ENCODE measurements around the genes KXD1, UPF1 and CERS1.

DNA sequence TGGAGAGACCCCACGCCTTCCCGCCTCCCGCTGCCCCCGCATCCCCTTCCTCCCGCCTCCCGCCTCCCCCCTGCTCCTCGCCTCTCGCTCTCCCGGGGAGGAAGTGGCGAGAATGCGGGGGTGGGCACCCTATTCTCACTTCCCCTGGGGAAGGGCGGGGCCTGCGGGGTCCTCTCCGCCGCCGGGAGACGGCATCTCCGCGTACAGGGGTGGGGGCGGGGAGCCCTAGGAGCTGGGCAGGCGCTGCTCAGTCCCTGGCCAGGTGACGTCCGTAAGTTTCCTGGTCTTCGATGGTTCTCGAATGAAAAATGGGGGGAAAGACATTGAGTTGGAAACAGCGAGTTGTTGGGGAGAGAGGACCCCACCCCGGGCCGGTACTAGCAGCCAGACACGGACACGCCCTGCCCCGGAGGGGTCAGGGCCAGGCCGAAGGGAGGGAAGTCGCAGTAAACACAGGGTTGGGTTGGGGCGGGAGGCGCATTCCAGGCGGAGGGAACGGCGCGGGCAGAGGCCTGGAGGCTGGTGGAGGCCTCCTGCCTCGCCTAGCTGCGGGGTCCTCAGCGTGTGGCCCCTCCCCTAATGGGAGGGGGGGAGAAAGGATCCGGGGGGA is 10.3 kb upstream of the JUND start:
- PRO-cap: bidirectional peak, plus-strand start at position 202 of the sequence, minus-strand start at position 105 of the sequence; bidirectional peak, plus-strand start at position 480 of the sequence, minus-strand start at position 299 of the sequence

DNA sequence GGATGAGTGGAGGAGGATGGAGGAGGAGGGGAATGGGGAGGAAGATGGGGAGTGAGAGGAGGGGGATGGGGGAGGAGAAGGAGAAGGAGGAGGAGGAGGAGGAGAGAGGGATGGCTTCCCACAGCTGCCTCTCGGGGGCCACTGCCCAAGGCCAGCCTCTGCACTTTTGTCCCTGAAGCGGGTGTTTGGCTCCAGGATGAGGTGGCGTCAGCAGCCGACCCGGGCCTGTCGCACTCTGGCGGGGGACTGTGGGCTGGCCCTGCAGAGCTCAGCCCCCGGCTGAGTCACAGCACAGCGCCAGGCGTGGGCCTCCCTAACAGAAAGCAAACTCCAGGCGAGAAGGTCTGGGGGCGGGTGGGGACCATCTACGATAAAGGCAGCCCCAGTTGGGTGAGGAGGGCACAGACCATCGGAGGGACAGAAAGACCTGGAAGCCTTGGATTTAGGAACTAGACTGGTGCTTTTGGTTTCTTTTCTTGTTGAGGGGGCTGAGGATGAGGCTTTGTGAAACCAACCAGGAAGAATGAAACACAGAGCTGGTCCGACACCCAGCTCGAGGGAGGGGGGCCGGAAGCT is 18.4 kb downstream of the LSM4 start:
- PRO-cap: bidirectional peak, plus-strand start at position 402 of the sequence, minus-strand start at position 237 of the sequence

GRCh38 chr19:18322131-18322774 is 623 bp downstream of the LSM4 start:
- PRO-cap: no peak

- PRO-cap: bidirectional peak, plus-strand start at chr19:18417030, minus-strand start at chr19:18416941
Measured at GRCh38 chr19:18416811-18417271, 2.4 kb upstream of the SSBP4 start.

- PRO-cap: no peak
Measured at GRCh38 chr19:18418465-18419101, 615 bp upstream of the SSBP4 start.

GRCh38 chr19:18456259-18457002 is 18.5 kb upstream of the ISYNA1 start:
- PRO-cap: no peak

- PRO-cap: no peak
Measured at GRCh38 chr19:18462949-18463314, 25.0 kb upstream of the ISYNA1 start.

DNA sequence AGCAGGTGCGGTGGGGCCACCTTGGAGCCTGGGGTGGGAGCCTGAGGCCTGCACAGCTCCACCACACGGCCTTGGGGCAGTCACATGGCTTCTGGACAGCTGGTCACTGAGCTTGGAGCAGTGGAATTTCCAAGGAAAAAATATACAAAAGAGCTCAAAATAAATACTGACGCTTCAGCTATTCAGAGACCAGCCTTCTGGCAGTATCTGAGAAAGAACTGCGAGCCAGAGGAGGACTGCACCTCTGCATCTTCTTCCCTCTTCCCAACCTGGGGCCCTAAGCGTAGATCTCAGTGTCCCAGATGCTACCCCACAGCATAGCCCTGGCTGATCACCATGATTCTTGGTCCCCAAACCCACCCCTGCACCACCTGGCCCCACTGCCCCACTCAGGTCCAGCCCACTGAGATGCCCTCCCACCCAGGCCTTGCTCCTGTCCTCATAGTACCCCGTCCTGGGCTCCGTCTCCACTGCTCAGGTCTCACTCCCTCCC is 35.6 kb upstream of the ISYNA1 start:
- PRO-cap: no peak

GRCh38 chr19:18486253-18486845 is 35.5 kb downstream of the ELL start:
- PRO-cap: no peak

GRCh38 chr19:18488783-18489940 is 32.7 kb downstream of the ELL start:
- PRO-cap: no peak

- PRO-cap: no peak
Measured at GRCh38 chr19:18491913-18492796, 29.7 kb downstream of the ELL start.

GRCh38 chr19:18506479-18507533 is 15.1 kb downstream of the ELL start:
- PRO-cap: no peak

DNA sequence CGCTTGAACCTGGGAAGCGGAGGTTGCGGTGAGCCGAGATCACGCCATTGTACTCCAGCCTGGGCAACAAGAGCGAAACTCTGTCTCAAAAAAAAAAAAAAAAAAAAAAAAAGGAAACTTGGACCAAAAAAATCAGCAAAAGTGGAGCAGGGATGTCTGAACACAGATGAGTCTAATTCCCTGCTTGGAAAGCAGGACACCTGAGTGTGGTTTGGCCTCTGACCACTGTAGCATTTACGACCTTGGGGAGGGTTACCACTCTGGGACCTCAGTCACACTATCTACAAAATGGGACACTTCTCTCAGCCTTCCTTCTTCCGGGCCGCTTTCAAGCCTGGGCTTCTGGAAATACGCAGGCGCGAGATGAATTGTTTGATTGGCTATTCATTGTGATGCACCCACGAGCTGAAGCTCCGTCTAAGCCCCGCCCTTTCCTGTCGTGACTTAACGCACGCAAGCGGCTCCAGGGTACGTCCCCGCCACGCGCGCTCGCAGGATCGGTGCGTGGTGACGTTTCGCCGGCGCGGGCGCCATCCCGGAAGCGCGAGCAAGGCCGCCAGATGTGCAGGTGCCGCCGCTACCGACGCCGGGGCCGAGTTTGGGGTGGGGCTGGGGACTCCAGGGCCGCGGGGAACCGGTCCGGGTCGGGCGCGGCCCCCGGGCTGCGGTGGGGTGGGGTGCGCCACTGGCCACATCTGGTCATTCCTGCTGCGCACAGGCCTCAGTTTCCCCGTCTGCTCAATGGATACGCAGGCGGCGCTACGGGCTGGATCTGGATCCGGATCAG is at the start of gene KXD1:
Gene KXD1 (plus strand): TSS at position 524 of the 787 bp plus-strand sequence.
- PRO-cap: bidirectional peak, plus-strand start at position 533 of the sequence, minus-strand start at position 285 of the sequence

GRCh38 chr19:18573183-18573985 is 1.7 kb downstream of the UBA52 start:
- PRO-cap: no peak

DNA sequence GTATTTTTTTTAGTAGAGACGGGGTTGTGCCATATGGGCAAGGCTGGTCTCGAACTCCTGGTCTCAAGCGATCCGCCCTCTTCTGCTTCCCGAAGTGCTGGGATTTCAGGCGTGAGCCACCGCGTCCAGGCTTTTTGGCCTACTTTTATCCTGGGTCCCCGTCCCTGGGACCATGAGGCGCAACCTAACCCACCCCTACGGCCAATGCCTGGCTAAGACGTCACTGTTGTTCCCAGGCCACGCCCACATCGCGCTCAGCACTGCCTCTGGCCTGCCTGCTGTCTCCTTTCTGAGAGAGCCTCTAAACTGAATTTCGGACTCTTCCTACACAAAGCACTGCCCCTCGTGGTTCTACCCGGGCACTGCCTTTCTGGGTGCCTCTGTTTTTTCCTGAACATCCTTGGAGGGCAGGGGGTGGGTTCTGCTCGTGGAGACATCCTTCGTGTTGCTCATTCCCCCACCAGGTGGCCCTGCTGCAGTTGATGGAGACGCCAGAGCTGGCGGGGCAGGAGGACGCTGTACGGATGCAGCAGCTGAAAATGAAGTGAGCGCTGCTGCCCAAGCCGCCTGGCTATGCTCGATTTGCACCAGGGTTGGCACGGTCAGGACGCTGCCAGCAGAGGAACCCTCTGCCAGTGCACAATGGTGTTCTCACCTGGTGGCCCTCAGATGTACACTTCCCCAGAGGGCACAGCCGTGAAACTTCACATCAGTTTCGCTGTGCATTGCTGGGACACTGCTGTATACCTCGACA is 2.0 kb downstream of the REX1BD start:
- PRO-cap: no peak

GRCh38 chr19:18637906-18638226 is 1.0 kb downstream of the KLHL26 start:
- PRO-cap: no peak

- PRO-cap: no peak
Measured at GRCh38 chr19:18708166-18708760, 24.8 kb downstream of the CRTC1 start.

DNA sequence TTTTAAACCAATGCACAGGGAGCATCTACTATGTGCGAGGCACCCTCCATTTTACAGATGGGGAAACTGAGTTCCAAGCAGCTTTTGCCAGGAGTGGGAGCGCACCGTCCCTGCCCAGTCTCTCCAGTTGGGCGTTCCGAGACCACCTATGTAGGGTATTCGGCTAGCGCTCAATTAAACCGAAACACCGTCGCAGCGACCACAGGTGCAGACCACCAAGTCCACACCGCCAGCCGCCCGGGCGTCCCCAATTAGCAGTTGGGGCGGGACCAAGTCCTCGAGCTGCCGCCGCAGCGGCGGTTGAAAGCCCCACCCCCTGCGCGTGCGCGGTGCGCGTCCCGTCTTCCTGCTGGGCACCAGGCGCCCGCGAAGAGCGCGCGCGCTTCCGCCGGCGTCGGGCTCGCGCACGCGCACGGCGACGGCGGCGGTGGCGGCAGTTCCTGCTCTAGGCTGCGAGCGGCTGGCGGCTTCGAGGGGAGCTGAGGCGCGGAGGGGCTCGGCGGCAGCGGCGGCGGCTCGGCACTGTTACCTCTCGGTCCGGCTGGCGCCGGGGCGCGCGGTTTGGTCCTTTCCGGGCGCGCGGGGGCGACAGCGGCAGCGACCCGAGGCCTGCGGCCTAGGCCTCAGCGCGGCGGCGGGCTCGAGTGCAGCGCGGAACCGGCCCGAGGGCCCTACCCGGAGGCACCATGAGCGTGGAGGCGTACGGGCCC is at the start of gene UPF1:
Gene UPF1 (plus strand): TSS at position 436 of the 710 bp plus-strand sequence.
- PRO-cap: bidirectional peak, plus-strand start at position 436 of the sequence, minus-strand start at position 253 of the sequence

DNA sequence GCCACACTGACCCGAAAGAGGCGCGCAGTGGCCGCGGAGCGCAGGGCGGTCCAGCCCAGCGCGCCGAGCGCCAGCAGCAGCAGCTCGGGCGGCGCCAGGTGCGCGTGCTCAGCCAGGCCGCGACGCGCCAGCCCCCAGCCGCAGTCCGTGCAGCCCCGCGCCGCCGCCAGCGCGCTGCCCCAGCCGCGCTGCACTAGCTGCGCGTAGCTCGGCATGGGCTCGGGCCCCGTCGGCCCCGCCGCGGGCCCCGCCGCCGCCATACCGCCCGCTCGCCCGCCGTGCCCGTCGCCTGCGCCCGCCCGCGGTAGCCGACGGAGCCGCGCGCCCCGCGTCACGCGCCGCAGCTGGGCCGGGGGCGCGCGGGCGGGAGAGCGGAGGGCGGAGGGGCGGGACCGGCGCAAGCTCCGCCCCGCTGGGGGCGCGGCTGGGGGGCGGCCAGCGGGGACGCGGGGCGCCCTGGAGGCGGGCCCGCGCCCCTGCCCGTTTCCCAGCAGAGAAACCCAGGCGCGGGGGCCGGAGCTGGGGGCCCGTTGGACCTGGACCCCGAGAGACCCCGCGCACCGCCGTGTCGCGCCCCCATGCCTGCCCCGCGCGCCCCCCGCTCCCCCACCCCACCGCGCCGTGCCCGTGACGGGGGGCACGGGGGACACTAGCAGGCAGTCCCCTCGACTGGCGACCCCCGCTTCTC is at the start of gene CERS1:
Gene CERS1 (minus strand): TSS at position 346 of the 688 bp plus-strand sequence.
- PRO-cap: no peak

- PRO-cap: no peak
Measured at GRCh38 chr19:18898217-18899296, 2.6 kb upstream of the CERS1 start.

Measured in natural killer cell (primary cell).